T47D (cell line): ENCODE measurements around a stretch of chr1.

DNA sequence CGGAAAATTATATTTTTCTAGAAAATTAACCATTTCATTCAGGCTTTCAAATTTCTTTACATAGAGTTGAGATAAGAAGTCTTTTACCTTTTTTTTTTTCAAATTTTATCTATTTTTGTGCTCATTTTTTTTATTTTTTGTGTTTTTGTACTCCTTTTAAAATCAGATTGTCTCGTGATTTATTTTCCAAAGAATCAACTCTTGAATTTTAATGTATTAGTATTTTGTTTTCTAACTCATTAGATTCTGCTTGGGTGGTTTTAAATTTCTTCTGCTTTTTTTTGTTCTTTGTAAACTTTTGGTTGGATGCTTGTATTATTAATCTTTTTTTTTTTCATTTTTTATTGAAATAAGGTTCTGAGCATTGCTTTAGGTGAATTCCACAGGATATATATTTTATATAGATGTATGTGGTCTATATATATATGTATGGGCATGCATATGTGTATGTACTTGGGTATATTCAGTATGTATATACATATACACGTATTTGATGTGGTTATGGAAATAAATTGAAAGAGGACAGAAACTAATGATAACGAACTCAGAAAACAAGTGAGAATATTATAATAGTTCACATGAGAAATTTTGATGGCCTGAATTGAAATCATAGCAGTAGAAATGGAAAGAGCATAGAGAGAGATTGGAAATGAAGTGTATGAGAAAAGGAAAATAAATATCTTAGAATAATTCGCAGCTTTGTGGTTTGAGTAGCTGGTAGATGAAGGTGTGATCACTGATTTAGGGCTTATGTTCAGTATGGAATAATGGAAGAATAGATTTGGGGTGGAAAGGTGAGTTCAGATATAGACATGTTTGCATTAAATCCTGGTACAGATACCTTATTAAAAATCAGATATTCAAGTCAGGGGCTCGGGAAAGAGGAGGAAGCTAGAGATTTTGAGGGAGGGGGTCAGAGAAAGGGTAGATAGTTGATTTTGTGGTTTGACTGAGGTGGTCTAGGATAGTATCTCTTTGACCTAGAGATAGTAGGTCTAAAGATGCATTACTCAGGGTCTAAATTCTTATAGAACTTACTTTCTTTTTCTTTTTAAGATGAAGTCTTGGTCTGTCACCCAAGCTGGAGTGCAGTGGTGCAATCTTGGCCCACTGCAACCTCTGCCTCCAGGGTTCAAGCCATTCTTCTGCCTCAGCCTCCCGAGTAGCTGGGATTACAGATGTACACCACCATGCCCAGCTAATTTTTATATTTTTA is 35.8 kb downstream of the ABCD3 start:
- RRBS: no CpG with 5 or more reads among the region's 7 CpGs

GRCh38 chr1:94532987-94533434 is 8.5 kb downstream of the F3 start:
- RRBS: no CpG with 5 or more reads among the region's 6 CpGs

DNA sequence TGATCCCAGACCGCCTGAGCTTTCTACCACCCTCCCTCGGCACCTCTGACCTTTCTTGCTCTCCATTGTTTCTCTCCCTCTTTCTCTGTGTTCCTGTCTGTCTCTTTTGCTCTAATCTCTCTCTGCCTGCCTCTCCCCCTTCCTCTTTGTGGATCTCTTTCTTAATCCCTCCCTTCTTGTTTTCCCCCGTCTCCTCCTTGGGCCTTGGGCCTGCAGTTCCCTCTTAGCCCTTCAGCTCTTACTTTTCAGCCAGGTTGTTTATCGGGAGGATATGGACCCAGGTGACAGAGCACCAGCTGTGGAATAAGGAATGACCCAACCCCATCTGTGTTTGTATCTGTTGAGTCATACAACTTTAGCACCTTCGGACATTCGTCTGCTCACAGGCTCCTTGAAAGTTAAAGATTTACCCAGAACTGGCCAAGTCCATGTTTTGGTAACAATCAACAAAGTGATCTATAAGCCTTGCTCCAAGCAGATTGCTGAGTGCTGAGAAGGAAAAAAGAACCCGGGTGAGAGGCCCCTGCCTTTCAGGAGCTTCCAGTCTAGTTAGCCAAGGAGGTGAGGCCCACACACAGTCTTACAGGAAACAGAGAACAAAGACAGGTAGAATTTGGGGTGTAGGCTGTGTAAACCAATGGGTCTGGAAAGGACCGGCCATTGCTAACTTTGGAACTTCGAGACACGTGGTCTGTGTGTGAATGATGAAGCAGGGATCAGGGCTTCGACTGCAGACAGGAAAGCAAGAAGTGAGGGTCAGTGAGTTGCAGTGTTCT is 66.7 kb upstream of the F3 start:
- RRBS: no CpG with 5 or more reads among the region's 11 CpGs

- RRBS: no CpG with 5 or more reads among the region's 1 CpG
These were observed 112.5 kb upstream of the F3 start for GRCh38 chr1:94654098-94654405.

DNA sequence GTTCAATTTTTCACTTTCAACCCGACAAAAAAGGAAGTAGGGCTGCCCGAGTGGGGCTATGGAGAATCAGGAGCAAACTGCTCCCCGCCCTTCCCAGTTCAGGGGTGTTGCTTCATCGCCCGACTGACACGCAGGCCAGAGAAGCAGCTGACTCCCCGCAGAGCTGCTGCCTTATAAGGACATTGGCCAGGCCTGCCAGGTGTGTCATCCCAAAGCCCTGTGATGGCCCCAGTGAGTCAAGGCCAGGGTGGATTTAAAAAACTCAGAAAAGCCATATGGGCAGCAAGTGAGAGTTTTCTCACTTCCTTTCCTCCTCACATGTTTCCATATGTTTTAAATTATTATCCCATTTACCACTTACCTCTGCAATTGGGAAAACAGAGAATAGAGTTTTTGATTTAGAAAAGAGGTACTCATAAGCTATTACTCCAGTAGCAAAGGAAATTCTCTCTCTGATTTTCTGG is 106.4 kb upstream of the SLC44A3 start:
- RRBS: no CpG with 5 or more reads among the region's 7 CpGs

- RRBS: no CpG with 5 or more reads among the region's 9 CpGs
These were observed 13.8 kb upstream of the SLC44A3 start for GRCh38 chr1:94806319-94806854.

DNA sequence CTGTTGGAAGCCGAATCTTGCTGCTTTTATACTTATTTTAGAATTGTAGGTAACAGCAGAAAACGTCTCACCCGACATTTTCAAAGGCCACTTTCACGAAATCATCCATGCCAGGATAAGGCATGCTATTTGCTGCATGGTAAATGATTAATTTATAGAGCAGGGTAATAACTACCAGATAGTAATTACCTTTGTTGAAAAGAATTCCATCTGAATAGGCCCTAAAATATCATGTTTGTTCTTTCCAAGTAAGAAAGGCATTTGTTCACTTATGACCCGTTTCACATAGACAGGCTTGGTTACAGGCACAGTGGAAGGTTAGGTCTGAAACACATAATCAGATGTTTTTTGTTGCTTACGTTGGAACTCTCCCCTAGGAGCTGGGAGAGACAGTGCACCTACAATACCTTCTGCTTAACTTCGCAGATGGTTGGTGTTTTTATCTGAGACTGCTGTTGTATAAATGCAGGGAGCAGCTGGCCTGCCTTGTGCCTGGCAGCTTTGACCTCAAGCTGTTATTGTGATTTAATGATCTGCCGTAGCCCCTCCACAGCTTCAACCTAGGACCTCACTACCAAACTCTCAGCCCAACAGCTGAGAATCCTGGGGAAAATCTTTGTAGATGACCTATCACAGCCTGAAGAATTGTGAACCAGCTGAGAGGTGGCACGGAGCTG is 1.6 kb downstream of the SLC44A3 start:
- RRBS: no CpG with 5 or more reads among the region's 9 CpGs

DNA sequence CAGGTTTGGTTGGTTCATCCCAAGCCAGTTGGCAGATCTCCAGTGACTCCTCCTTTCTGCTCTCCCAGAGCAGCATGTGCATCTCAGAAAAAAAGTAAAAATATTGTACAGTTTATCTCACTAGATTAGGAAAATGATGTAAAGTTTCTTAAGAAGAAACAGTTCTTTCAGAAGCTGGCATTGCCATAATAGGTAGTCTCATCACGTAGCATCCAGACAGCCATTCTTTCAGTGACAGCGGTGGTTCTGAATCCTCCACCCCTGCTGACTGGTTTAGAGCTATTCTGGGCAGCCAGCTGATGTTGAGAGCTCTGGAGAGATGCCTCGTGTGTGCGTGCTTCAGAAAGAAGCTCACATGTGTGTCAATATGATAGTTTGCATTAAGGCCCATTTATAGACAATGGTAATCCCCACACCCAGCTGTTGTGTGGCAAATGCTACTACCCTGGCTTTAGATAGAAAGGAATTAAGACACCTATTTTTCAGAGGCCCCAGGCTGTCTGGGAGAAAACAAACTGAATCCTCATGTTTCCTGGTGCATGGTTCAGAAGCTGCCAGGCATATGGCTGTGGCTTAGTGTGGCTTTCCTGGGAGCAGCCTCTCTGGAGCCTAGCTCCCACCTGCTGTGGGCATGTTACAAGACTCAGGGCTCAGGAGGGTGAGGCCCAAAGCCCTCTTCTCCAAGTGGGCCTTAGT is 53.0 kb downstream of the CNN3 start:
- RRBS: no CpG with 5 or more reads among the region's 4 CpGs

DNA sequence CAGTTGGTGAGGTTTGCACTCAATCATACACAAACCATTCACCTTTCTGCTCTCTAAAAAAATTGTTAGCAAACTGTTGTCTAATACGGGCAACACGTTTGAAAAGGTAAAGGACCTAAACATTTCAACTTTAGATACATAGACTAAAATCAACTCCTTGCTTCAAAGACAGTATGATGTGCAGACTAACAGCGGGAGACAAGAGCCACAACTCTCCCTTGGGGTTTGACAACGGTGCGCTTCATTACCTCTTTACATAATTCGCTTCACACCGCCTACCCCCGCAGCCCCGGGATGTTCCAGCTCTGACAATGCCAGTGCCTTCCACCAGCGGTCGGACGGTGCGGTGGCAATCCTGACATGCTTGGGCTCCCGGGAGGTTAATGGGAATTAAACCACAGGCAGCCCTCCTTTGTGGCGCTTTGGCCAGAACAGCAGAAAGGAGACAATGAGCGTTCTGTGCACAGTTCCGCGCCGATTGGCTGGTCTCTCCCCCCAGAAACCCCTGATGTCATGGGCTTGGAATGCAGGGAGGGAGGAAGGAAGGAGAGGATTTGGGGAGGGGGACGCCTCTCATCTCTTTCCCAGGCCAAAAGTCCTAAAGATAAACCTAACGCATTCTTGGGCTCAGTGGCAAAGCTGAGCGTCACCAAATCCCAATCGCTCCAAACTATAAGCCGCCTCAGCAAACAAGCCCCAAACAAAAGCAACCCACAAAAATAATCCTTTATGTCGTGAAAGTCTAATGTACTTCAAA is 1.3 kb downstream of the CNN3 start:
- RRBS: 2% methylated on average over 4 of the region's 25 CpGs

GRCh38 chr1:94974583-94975264 is 47.8 kb upstream of the CNN3 start:
- RRBS: no CpG with 5 or more reads among the region's 3 CpGs

DNA sequence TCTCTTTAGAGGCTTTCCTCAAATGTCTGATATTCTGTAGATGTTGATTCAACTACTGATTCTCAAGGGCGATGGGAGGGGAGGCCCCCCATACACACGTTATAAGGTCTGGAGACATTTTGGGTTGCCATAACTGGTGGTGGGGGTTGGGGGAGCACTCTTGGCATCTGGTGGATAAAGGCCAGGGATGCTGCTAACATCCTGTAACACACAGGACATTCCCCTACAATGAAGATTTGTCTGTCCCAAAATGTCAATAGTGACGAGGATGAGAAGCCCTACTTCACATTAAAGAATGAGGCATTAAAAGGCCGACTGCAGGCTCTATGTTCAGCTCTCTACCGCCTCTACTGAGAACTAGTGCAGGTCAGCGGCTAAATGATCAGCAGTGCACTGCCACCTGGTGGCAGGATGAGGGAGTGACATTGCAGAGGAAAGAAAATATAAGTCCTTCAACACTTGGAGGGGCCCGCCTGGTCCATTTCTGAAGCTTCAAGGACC is 29.5 kb downstream of the ALG14 start:
- RRBS: no CpG with 5 or more reads among the region's 7 CpGs

GRCh38 chr1:95086775-95087491 is 14.2 kb upstream of the ALG14 start:
- RRBS: no CpG with 5 or more reads among the region's 7 CpGs

GRCh38 chr1:95095692-95097015 is 21.0 kb upstream of the TLCD4 start:
- RRBS: no CpG with 5 or more reads among the region's 9 CpGs

DNA sequence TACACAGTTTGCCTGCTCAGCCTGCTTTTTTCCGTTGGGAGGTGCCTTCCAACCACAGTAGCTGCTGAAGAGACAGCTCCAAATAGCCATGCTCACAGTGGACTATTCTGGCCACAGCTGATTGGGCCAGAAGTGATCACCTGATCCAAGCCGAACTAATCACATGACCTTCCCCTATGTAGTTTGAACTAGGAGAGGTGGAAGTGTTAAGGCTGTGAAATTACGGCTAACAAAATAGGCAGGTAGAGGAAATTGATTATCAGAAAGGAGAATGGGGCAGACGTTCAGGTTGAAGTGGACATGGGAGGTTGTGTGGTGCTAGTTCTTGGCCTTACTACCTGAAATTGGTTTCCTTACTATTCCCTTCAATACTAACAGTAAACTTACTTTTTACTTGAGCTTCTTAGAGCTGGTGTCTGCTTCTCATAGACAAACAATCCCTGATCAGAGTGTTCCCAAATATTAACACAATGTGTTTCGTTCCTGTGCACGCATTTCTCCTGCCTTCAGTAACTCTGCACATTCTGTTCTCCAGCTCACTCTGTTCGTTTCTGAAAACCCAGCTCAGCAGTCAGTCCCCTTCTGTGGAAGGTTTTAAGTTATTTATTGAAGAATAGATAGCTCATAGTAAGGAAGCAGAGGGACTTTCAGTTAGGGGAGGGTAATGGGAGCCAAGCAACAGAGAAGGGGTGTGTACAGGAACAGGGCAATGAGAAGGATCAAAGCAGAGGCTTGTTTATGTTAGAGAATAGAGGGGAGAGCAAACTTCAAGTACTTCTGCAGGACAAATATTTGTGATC is 136.3 kb downstream of the RWDD3 start:
- RRBS: no CpG with 5 or more reads among the region's 7 CpGs

GRCh38 chr1:97137887-97138633 is 416.5 kb downstream of the PTBP2 start:
- RRBS: 0% methylated on average over 1 of the region's 8 CpGs

DNA sequence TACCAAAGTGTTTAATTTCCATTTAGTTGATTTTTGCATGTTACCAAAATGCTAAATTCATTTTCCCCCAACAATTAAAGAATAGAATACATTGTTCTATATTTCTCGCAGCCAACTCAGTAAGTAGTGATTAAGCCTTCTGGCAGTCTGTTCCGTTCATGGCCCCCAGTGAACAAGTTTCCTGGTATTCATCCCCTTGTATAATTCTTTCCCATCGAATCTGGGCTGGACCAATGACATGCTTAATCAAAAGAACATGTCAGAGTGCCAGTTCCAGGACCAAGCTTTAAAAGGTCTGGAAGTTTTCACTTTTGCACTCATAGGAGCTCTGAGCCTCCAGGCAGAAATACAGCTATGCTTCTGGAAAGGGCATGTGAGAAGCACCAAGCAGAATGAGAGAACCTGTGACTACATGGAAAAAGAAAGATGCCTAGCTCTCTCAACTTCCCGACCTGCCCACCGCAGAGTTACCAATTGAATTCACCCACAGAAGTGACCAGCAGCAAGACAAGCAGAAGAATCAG is 22.5 kb upstream of the DPYD start:
- RRBS: no CpG with 5 or more reads among the region's 5 CpGs

DNA sequence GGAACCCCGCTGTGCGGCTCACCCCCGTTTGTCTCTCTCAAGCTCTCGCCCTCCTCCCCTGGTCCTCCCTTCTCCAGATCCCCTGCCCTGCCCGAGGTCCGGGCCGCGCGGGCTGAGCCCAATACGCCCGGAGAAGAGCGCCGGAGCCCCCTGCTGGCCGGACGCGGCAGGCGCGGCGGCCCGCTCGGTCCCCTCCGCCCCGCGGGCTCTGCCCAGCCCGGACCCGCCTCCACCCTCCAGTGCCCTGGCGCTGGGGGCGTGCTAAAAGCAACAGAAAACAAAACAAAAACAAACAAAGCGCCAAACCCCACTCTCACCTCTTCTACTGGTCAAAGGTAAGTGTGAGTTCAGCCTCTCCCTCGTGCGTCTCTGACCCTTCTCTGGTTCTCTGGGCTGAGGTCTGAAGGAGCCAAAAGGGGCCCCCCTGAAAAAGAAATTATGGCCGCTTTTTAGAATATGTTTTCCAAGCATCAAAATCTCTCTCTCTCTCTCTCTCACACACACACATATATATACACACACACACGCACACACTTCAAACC is 133.4 kb upstream of the DPYD start:
- RRBS: 1% methylated on average over 12 of the region's 33 CpGs

DNA sequence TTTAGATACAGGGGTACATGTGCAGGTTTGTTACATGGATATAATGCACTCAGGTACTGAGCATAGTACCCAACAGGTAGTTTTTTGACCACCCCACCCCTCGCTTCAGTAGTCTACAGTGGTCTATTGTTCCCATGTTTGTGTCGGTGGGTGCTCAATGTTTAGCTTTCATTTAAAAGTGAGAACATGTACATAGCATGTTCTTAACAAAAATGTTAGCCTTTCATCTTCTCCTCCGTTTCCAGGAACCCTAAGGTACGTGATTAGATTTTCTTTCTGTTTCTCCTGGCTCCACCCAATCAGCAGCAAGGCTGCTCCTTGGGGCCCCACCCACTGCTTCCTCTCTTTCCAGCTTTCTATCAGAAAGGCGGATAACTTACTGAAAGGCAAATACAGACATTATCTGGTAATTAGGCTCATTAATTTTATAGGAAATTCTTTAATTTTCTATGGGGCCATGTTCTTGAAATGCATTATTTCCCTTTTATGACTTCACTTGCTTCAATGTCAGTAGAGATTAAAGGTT is 325.1 kb upstream of the SNX7 start:
- RRBS: no CpG with 5 or more reads among the region's 5 CpGs

DNA sequence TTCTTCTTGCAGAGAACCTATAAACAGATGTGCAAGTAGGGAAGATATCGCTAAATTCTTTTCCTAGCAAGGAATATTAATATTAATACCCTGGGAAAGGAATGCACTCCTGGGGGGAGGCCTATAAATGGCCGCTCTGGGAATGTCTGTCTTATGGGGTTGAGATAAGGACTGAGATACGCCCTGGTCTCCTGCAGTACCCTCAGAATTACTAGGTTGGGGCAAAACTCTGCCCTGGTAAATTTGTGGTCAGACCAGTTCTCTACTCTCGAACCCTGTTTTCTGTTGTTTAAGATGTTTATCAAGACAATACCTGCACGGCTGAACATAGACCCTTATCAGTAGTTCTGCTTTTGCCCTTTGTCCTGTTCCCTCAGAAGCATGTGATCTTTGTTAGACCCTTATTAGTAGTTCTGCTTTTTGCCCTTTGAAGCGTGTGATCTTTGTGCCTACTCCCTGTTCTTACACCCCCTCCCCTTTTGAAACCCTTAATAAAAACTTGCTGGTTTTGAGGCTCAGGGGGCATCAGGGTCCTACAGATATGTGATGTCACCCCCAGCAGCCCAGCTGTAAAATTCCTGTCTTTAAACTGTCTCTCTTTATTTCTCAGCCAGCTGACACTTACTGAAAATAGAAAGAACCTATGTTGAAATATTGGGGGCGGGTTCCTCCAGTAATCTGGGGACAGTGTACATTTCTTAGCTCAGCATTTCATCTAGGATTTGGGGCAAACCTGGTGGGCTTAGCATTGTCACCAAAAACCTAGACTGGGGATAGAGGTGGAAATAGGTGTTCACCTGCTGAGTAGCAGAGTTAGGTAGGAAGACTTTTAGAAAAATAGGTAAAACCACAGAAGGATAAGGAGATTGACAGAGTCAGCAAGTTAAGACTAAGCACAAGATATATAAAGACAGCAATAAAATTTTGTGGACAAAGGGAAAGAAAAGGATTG is 7.4 kb downstream of the FRRS1 start:
- RRBS: no CpG with 5 or more reads among the region's 7 CpGs